Liver (tissue), 9 donors: Measurements from ENCODE around the gene SLC25A33.

DNA sequence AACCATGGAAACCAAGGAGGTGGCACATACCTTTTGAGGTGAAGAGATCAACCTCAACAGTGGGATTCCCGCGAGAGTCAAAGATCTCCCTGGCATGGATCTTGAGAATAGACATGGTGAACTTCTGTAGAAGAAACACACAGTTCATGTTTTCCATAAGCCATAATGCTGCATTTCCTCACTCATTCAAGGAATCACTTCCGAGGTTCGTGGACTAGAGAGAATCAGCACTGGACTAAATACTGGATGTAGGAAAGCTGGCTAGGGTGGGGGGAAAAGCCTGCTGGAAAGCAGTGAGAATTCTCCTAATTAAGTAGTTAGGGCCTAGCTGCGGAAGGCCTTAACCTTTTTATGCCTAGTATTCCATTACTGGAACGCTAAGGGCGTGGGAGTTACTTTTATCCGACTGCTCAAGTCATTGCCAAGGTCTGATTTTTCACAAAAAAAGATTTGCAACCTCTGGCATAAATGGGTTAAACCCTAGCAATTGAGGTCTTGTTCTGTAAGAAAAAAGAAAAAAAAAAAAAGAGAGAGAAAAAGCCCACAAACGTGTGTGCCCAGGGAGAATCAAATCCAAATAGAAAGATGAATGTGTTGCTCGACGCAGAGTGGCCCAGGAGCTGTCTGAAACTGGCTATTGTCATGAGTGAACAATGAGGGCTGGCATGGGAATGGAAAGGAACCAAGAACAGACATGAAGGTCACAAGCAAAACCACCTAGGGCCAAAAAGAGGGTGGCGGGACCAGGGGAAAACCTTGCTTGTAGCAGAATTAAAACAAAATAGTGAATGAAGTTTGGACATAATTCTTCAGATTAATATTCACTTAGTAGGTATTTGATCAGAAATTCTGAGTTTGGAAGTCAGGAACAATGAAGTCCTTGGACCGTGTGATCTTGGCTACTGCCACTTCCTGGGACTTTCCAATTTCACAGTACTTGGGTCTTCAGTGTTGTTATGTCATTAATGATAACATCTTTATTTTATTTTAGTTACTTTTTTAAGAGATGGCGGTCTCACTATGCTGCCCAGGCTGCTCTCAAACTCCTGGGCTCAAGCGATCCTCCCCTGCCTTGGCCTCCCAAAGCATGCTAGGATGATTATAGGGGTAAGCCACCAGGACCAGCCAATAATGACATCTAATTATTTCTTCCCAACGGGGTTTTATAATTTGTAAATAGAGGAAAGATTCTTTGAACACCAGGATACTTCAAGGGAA is 3.3 kb downstream of the ENO1 start:
- PRO-cap, 5 experiments = no peak in any of the 5 experiments
- RAMPAGE, long total RNA, 2 experiments = no peak in any of the 2 experiments
- RRBS = no CpG with 5 or more reads among the region's 16 CpGs

DNA sequence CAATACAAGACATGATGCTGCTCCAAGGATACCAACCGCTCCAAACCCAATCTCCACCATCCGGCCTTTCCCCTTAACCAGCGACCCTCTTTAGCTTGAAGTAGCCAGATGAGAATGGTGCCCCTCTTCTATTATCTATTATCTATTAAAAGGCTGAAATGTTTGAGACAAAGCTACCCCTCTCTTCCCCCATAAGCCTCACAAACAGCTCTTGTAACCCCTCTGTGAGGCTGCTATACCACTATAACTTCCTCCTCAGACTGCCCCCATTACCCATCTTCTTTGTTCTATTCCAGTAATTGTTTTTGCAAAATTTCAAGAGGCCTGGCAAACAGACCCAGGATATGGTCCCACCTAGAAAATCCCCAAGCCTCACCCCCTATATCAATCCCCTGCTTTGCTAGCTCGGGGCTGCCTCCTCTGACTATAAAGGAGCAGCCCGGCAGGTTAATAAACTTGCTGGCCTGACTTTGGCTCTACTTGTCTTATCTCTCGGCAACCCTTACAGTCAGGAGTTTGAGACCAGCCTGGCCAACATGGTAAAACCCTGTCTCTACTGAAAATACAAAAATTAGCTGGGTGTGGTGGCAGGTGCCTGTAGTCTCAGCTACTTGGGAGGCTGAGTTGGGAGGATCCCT is 18.4 kb upstream of the CA6 start:
- PRO-cap, 5 experiments = no peak in any of the 5 experiments
- RAMPAGE, long total RNA, 2 experiments = no peak in any of the 2 experiments
- RRBS = no CpG with 5 or more reads among the region's 6 CpGs

DNA sequence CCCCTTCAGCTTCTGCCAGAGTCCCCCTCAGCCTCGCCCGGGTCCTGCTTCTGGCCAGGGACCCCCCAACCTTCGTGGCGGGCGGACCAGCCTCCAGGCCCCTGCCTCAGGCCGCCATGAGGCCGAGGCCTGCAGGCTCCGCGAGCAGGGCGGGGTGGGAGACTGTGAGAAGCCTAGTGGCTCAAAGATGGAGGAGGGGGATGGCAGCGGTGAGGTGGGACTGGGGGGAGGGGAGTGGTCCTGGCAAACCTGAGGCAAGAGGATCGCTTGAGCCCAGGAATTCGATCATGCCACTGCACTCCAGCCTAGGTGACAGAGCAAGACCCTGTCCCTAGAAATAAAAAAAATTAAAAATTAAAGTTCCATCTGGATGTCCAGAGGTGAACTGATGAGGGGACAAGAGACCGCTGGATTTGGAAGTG is 2.6 kb upstream of the SLC2A5 start:
- PRO-cap, 5 experiments = no peak in any of the 5 experiments
- RAMPAGE, long total RNA, 2 experiments = no peak in any of the 2 experiments
- RRBS = 100% methylated on average over 2 of the region's 14 CpGs

DNA sequence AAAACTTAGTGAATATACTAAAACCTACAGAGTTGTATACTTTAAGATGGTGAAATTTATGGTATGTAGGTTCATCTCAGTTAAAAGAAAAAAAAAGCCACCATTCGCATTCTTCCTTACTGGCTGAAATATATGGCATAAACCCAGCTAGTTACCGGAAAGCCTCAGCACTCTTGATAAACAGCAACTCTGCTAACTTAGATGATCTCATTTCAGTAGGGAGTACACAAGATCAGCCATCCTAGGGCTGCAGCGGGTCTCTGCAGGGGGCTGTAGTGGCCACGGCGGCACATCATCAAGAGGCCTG is 48.1 kb upstream of the H6PD start:
- PRO-cap, 5 experiments = peak in 2 of 5 experiments; most common plus-strand start position 204 of the sequence (in 1)
- RAMPAGE, long total RNA, 2 experiments = no peak in any of the 2 experiments
- RRBS = no CpG with 5 or more reads among the region's 5 CpGs

DNA sequence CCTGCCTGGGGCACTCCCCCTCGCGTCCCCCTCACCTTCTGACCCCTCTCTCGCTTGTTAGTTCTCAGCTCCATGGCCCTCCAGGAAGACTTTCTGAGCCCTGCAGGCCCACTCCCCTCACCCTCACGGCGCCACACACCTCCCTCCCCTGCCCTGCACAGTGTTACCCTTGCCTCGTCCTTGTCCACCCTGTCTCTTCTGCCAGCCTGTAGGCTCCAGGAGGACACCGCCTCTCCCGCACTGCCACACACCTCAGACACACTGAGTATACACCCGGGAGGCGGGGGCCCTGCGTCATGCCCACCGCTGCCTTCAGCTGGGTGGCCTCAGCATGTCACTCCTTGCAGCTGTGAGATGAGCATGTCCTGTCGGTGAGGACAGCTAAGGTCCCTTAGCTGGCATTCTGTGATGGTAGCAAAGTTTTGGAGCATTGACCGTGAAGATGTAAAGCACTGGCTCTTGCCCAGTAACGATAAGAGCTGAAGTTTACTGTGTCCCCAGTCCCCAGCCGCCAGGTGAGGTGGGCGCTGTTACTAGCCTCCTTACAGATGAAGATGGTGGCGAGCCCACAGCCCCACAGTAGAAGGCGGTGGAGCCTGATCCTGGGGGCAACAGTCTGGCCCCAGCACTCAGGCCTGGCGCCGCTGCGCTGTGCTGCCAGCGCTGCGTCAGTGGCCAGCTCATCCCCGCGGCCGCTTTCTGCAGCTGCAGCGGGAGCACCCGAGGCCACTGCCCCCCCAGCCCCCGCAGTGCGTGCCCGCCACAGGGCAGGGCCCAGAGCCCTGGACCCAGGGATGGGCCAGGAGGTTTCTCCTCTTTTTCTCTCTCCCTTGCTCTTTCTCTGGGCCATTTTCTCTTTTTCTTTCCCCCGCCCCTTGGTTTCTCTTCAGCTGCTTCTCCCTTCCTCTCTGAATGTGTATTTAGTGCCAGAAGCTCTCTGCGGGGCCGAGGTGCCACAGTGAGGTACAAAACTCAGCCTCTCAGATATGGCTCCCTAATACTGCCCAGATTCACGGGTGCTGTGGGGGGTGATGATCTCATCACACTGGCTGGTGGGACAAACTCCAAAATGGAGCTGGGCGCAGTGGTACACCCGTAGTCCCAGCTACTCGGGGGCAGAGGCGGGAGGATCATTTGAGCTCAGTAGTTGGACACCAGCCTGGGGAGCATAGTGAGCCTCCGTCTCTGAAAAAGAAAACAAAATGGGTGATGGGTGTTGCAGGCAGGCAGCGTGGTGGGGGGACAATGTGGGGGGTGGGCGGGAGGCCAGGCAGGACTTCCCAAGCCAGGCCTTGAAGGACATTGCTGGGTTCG is 13.3 kb downstream of the H6PD start:
- PRO-cap, 5 experiments = peak in 1 of 5 experiments; most common plus-strand start position 818 of the sequence (in 1); most common minus-strand start position 673 of the sequence (in 1)
- RAMPAGE, long total RNA, 2 experiments = no peak in any of the 2 experiments
- RRBS = no CpG with 5 or more reads among the region's 44 CpGs

- PRO-cap, 5 experiments = peak in 3 of 5 experiments; most common plus-strand start chr1:9249367 (in 1); most common minus-strand start chr1:9249737 (in 3)
- RAMPAGE, long total RNA, 2 experiments = no peak in any of the 2 experiments
- RRBS = no CpG with 5 or more reads among the region's 21 CpGs
Measured at GRCh38 chr1:9249192-9250434, 15.0 kb downstream of the H6PD start.

DNA sequence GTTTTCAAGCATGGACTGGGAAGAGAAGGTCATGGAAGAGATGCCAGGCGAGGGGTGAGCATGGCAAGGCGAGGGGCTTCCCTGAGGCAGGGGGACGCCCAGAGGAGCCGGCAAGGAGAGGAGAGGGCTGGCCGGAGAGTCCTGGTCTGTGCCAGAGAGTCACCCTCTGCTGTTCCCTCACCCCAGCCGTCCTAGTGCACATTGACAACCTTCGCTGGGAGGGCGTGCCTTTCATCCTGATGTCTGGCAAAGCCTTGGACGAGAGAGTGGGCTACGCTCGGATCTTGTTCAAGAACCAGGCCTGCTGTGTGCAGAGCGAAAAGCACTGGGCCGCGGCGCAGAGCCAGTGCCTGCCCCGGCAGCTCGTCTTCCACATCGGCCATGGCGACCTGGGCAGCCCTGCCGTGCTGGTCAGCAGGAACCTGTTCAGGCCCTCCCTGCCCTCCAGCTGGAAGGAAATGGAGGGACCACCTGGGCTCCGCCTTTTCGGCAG is 28.8 kb downstream of the H6PD start:
- PRO-cap, 5 experiments = peak in 1 of 5 experiments; most common plus-strand start position 237 of the sequence (in 1)
- RAMPAGE, long total RNA, 2 experiments = no peak in any of the 2 experiments
- RRBS = no CpG with 5 or more reads among the region's 22 CpGs

GRCh38 chr1:9281687-9282262 is 10.9 kb upstream of the SPSB1 start:
- PRO-cap, 5 experiments = no peak in any of the 5 experiments
- RAMPAGE, long total RNA, 2 experiments = no peak in any of the 2 experiments
- RRBS = 29% methylated on average over 2 of the region's 13 CpGs

- PRO-cap, 5 experiments = peak in 1 of 5 experiments; most common plus-strand start chr1:9328062 (in 1)
- RAMPAGE, long total RNA, 2 experiments = no peak in any of the 2 experiments
- RRBS = no CpG with 5 or more reads among the region's 15 CpGs
Measured at GRCh38 chr1:9327969-9328586, 35.4 kb downstream of the SPSB1 start.

DNA sequence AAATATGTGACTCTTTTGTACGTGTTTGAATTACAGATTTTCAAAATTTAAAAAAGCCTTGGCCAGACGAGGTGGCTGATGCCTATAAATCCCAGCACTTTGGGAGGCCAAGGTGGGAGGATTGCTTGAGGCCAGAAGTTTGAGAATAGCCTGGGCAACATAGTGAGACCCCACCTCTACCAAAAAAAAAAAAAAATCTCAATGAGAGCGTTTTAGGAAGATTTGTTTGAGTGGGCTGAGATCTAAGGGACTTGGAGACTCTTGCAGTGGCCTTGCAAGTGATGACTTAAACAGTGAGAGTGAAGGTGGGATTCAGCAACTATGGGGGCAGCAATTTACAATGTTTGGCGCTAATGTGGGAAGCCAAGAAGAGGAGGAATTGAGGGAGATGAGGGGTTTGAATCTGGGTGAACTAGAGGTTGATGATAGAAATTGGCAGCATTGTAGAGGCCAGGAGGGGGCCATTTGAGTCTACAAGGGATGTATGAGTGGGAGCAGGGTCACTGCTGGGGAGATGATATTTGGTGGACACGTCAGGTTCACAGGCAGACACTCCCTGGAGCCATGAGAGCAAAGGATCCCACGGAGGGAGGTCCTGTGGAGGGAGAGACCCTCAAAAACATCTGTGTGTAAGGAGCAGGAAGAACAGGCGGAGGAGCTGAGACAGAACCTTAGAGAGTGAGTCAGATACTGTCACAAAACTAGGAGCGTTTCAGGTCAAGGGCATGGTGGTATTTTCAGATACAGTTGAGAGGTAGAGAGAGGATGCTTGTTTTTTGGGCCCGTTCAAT is 39.5 kb downstream of the SPSB1 start:
- PRO-cap, 5 experiments = no peak in any of the 5 experiments
- RAMPAGE, long total RNA, 2 experiments = no peak in any of the 2 experiments
- RRBS = no CpG with 5 or more reads among the region's 9 CpGs

DNA sequence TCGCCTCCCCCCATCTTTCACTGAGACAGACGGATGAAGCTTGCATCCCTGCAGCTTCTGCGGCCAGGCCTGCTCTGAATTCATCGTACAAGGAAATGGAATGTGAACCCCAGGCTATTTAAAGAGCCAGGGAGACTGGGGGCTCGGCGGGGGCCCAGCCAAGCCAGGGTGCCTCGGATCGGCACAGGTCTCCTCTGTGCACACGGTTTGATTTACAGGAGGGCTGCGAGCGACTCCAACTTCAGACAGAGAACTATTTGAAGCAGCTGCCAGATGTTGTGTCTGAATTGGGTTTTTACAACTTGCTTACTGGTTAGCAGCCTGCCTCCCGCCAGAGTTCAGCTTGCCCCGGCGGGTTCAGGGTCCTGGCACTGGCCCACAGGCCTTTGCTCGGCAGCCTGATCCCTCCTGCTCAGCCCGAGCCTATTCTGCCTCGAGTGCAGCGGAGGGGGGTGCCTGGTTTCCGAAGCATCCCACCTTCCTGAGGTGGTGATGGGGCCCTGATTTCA is 83.2 kb downstream of the SPSB1 start:
- PRO-cap, 5 experiments = no peak in any of the 5 experiments
- RAMPAGE, long total RNA, 2 experiments = no peak in any of the 2 experiments
- RRBS = no CpG with 5 or more reads among the region's 19 CpGs

GRCh38 chr1:9425826-9427022 is 113.0 kb upstream of the SLC25A33 start:
- PRO-cap, 5 experiments = no peak in any of the 5 experiments
- RAMPAGE, long total RNA, 2 experiments = no peak in any of the 2 experiments
- RRBS = 86% methylated on average over 4 of the region's 31 CpGs

- PRO-cap, 5 experiments = no peak in any of the 5 experiments
- RAMPAGE, long total RNA, 2 experiments = no peak in any of the 2 experiments
- RRBS = no CpG with 5 or more reads among the region's 17 CpGs
Measured at GRCh38 chr1:9449240-9449925, 89.9 kb upstream of the SLC25A33 start.

DNA sequence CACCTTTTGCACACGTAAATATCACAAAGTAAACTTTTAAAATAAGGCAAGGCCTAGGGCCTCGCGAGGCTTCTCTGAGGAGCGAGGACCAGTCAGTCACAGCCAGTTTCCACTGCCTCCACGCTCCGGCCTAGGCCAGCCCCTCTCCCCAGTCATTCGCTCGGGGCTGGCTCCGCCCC is 241 bp upstream of the SLC25A33 start:
- PRO-cap, 5 experiments = peak in 5 of 5 experiments; most common minus-strand start position 111 of the sequence (in 3)
- RAMPAGE, long total RNA, 2 experiments = no peak in any of the 2 experiments
- RRBS = no CpG with 5 or more reads among the region's 9 CpGs

DNA sequence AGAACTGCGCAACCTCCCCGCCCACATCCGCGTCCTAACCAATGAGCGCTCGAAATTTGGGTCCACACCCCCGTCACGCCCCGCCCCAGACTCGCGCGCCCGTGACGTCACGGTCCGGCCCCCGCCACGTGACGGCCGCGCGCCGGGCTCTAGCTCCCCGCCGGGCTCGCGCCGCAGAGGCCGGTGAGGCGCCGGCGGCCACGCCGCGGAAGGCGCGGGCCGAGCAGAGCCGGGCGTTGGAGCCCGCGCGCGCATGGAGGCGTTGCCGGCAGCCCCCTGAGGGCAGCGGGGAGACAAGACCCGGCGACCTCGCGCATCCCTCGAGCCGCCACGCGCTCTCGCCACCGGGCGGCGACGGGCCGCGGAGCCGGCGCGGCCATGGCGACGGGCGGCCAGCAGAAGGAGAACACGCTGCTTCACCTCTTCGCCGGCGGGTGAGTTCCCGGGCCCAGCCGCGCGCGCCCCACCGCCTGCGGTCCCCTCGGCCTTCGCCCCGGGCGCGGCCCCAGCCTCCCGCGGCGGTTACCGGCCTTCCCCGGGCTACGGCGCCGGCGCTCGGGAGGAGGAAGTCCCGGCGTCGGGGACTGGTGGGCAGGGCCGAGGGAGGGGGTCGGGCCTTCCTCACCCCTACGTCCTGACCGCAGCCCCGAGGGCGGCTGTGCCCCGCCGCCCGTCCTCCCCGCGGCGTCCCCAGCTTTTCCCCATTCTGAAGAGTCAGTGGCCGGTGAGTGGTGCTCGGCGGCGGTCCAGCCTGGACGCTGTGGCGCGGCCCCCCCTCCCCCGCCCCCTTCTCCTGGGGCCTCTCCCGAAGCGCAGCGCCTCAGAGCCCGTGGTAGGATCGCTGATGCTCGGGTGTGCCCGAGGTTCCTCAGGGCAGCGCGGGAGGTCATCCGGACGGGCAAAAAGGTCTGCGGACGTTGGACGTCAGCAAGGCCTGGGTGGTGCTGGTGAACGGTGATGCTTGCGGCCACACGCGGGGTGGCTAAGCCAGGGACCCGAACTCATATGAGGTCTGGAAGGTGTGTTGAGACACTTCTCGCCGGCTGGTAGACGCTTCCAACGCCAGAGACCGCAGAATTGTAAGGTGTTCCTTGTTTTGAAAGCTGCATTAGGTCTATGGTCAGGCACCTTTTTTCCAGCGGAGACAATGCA is at the start of gene SLC25A33:
SLC25A33 (plus strand) TSS at position 152 of the 1,152 bp plus-strand sequence.
- PRO-cap, 5 experiments = peak in 5 of 5 experiments; most common plus-strand start position 176 of the sequence (in 5); most common minus-strand start position 557 of the sequence (in 1)
- RAMPAGE, long total RNA, 2 experiments = no peak in any of the 2 experiments
- RRBS = under 1% methylated on average over 26 of the region's 142 CpGs

DNA sequence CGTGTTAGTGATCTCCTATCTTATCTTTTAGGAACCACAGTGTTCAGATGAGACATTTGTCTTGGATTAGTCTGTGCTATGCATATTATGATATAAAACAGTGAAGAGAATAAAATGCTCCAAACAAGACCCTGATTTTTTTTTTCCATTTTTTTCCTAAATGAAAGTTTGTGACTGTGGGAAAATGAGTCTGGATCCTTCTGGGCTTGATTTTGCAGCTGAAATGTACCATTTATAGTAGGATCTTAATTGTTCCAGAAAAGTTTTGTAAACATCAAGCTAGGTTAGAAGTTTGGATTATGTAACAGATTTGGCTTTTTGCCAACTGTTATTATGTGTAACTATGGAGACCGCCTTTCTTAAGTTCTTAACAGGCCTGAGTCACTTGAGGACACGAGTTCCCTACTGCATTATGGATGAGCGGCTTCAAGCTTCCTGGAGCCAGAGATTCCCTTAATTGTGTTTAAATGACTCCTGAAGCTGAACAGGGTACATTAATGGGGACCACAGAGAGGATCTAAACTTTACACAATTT is 22.1 kb downstream of the SLC25A33 start:
- PRO-cap, 5 experiments = no peak in any of the 5 experiments
- RAMPAGE, long total RNA, 2 experiments = no peak in any of the 2 experiments
- RRBS = no CpG with 5 or more reads among the region's 4 CpGs

- PRO-cap, 5 experiments = no peak in any of the 5 experiments
- RAMPAGE, long total RNA, 2 experiments = no peak in any of the 2 experiments
- RRBS = 95% methylated on average over 13 of the region's 15 CpGs
Measured at GRCh38 chr1:9729917-9730303, 78.4 kb downstream of the PIK3CD start.

- PRO-cap, 5 experiments = no peak in any of the 5 experiments
- RAMPAGE, long total RNA, 2 experiments = no peak in any of the 2 experiments
- RRBS = no CpG with 5 or more reads among the region's 26 CpGs
Measured at GRCh38 chr1:9731506-9732289, 80.2 kb downstream of the PIK3CD start.

- PRO-cap, 5 experiments = no peak in any of the 5 experiments
- RAMPAGE, long total RNA, 2 experiments = no peak in any of the 2 experiments
- RRBS = no CpG with 5 or more reads among the region's 7 CpGs
Measured at GRCh38 chr1:9843383-9843878, 19.7 kb upstream of the CLSTN1 start.

DNA sequence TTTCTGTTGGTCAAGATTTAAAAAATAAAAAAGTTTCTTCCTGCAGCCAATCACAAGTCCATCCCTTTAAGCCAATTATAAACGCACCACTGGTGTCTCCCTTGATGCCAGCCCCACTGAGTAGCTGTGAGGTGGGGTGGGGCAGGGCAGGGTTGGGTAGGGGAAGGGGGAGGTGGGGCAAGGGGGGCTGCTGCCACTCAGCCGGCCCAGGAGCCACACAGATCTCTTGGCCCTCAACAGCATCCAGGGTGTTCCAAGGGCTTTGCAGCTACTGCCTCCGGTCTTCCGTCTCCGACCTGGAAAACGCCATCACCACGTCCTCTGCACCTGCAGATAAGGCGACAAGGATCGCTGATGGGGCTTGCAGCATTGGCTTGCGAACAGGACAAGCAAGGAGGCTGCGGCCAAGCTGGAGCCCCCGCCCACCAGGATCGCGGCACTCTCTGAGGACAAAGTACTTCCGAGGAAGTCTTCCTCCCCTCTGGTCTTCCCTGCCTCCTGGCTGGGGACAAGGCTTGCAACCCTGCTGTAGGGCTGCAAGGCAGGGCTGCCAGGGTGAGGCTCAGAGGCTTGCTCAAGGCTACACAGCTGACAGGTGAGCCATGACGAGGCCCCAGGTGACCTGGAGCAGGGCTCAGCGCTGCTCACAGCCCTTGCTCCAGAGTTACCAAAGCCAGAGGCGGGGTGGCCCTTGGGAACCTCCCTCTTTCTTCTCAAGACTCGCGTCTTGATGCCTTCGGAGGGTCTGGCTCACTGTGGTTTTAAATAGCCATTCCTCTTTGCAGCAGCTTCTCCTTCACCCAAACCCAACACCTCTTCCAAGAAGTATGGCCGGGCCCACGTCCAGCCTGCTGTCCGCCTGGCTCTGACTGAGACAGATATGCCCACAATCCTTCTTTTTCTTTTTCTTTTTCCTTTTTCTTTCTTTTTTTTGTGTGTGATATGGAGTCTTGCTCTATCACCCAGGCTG is 27.0 kb upstream of the CLSTN1 start:
- PRO-cap, 5 experiments = no peak in any of the 5 experiments
- RAMPAGE, long total RNA, 2 experiments = no peak in any of the 2 experiments
- RRBS = 20% methylated on average over 2 of the region's 24 CpGs